SJCRH30 (cell line): Measurements from ENCODE around the genes TREML2 and TREM1.

- RAMPAGE, long total RNA, result no peak
These were observed 31.1 kb downstream of the DAAM2 start for GRCh38 chr6:39823108-39823919.

DNA sequence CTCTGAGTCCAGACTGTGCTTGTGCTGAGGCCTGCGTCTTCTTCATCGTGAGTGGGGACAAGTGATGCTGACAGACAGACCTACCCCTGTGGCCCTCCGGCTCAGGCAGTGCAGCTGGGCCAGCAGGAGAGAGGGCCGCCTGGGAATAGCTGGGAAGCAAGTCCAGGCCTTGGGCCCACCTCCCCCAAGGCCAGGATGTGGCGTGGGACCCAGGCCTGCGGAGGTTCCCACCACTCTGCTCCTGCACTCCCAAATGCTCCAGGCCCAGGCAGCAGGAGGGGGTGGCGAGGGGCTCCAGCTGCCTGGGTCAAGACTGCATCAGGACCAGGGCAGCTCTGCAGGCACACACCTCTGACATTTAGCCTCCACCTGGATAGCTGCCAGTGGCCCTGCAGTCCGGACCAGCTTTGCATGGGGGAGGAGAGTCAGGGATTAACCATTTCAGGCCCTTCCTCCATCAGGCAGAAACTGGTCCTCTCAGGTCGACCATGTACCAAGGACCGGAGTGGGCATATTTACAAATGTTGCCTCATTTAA lies 38.3 kb downstream of the DAAM2 start:
- RAMPAGE, long total RNA, result no peak

- RAMPAGE, long total RNA, result no peak
These were observed 64.0 kb downstream of the MOCS1 start for GRCh38 chr6:39870303-39870570.

DNA sequence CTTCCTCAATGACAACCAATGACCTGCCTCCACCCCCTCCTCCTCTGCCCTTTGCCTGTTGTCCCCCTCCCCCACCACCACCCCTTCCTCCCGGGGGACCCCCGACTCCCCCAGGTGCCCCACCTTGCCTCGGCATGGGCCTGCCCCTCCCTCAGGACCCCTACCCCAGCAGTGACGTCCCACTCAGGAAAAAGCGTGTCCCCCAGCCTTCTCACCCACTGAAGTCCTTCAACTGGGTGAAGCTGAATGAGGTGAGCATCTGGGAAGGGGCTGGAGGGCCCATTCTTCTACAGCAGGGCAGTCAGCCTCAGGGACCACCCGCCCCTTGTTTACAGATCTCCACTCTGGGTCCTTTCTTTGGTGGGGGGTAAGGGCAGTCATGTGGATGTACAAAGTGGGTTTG lies 55.0 kb downstream of the MOCS1 start:
- RAMPAGE, long total RNA, result no peak

- RAMPAGE, long total RNA, result no peak
These were observed 51.9 kb downstream of the MOCS1 start for GRCh38 chr6:39882117-39883057.

DNA sequence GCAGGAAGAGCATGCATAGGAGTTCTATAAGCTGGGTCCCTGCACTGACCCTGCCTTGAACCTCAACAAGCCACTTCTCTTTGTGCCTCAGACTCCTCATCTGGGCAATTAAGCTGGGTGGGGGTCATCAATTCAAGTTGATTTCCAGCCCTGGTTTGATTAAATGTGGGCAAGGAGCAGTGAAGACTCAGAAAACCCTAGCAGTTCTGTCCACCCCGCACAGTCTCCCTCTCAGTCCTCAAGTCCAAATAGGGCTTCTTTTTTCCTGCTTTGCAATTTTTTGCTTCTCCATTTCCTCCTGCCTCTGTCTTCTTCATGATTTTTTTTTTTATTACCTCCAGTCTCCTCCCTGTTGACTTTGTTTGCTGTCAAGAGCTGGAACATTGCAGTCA lies 142.6 kb downstream of the LRFN2 start:
- RAMPAGE, long total RNA, result no peak

GRCh38 chr6:40456024-40456506 lies 131.1 kb downstream of the LRFN2 start:
- RAMPAGE, long total RNA, result no peak

DNA sequence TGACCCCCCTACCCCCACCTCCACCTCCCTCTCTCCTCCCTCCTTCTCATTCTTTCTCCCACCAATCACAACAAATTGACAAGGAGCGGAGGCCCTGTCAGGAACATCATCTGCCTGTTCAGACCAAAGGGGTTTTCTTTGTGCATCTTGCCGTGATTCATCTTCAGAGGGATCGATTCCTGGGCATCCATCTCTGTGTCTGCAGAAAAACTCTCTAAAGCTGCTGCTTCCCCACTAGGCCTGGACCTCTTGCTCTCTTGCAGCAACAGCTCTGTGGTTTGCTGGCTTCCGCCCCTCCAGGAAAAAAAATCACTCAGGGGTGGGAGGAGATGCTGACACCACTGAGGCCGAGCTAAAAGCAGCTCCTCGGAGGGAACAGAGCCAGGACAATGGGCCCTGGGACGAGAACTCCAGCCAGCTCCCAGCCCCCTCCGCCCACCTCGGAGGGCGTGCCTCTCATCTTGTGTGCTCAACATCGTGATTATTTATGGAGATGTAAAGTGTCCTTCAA lies 53.3 kb upstream of the LRFN2 start:
- RAMPAGE, long total RNA, result no peak

GRCh38 chr6:41046049-41046530 lies 3.8 kb downstream of the TSPO2 start:
- RAMPAGE, long total RNA, result no peak

DNA sequence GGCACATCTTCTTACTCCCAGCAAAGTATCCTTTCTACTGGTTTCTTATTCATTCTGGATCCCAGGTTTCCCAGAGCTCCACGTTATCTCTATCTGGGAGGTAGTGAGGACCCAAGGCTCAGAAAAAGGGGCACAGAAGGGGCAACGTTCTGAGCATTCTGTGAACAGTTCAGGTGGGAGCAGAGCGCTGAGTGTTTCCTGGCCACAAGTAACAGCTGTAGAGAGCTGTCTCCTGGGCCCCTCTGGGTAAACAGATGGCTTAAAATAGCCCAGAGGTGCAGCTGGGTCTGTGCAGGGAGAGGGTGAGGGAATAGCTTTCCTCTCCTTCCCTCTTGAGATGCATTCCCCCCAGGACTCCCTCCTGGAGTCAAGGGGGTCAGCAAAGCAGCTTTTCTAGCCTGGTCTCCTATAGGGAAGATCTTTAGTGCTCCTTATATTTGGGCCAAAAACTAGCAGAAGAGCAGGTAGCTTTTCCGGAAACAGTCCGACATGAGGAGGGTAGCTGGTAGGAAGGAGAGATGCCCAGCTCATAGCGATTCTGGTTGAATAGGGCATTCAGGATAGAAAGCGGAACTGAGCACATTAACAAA lies 2.3 kb downstream of the APOBEC2 start:
- RAMPAGE, long total RNA, result no peak

DNA sequence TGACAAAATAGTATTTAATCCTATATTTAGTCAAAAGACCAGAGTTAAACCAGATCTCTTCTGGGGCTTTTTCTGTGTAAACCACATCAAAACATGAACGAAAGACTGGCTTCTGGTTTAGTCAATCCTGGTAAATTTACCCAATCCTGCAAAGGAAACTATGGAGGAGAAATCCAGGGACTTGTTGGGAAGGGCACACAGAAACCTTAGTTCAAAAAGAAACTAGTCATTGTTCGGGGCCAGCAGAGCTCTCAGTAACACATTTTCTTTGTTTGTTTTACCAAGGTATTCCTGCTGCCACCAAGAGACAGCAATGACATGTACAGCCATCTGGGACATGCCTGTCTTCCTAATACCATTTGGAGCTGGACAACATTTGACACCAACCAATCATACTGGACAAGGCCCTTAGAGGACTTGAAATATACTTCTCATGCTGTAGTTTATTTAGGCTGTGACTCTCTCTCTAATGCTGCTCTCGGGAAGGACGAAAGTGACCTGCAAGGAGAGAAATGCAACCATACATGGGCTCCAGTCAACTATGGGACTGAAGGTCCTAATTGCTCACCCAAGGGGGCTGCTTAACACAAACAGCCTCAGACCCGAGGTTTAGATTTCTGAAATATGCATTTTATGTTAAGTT lies 8.2 kb downstream of the OARD1 start:
- RAMPAGE, long total RNA, result no peak

- RAMPAGE, long total RNA, result no peak
These were observed 382 bp downstream of the OARD1 start for GRCh38 chr6:41071767-41072180.

- RAMPAGE, long total RNA, result no peak
These were observed 7.9 kb downstream of the NFYA start for GRCh38 chr6:41080443-41081238.

GRCh38 chr6:41200219-41201420 lies at the start of gene TREML2:
TREML2 (minus strand) TSS chr6:41201149.
- RAMPAGE, long total RNA, result no peak

DNA sequence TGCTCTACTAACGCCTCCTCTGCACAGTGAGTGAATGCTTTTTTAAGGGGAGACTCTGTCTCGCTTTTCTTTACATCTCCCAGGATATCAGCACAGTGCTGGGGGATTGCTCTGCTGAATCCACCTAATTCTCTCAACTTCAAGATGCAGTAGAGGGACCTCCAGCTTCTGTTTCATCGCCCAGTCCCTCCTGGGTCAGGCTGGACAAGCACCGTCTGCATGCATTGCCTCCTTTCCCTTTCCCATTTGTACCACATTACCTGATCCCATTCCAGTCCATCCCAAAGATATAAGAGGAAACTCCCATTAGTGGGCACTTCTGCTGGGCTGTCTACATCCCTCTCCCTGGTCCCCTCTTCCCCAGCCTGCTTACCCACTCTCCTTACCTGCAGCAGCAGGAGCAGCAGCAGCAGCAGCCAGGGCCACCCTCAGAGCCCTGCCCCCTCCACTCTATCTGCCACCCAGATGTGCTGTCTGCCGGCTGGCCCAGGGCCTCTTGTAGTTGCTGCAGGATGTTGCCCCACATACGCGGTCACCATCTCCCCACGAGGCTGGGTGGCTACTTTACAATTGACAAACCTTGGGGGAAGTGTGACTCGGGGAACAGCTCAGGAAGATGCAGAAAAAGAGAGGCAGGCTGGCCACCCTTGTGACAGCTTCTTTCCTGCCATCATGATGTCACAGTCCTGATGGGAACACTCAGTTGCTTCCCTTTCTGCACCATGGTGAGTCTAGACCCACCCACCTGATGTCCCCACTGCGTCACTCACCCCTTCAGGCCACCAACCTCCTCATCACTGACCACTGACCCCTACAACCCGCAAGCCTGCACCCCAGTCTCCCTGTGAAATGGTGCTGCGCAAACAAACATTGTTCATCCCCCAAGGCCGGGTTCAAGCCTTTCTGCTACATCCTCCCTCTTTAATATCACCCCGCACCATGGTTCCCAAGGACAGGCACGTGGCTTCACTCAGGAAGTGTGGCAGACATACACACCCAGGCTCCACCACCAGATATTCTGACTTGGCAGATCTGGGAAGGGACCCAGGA lies 14.6 kb downstream of the TREM1 start:
- RAMPAGE, long total RNA, result no peak

- RAMPAGE, long total RNA, result no peak
These were observed 3.6 kb downstream of the TREM1 start for GRCh38 chr6:41282821-41283414.

GRCh38 chr6:41286255-41287332 lies at the start of gene TREM1:
TREM1 (minus strand) TSS chr6:41286682.
- RAMPAGE, long total RNA, result no peak

- RAMPAGE, long total RNA, result no peak
These were observed 96.4 kb upstream of the FOXP4 start for GRCh38 chr6:41449747-41450214.

DNA sequence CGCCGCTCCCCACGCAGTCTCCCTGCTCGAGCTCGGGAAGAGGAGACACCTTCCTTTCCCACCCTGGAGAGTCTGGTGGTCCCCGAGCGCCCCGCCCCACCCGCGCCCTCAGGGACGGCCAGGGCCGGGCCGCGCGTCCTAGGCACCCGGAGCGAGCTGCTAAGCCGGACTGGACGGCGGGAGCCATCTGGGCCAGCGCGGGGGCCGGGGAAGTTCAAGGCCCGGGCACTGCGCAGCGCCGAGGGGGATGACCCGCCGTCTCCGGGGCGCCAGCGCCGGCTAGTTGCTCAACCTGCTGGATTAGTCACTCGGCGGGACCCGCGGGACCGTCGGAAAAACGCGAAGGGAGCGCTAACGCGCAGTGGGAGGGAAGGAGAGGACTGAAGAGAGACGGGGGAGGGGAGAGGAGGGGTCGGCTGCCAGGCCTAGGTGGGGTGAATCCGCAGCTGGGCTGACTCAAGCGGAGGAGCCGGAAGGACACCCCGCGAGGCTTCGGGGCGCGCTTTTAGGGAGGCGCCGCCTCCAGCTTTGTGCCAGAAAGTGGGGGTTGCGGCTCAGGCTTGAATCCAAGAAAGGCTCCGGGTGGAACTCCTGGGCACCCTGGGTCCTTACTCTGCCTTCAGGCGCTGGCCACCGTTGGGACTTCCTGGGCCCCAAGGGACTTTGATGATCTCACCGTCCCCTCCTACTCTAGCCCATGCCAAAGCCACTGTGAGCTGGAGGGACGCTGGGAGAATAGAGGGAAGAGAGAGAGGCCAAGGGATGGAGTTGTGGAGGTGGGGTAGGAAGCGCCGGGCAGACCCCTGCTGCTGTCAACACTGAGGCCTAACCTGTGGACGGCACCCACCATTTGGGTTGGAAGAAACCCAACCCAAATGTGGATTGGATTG lies 75.6 kb upstream of the FOXP4 start:
- RAMPAGE, long total RNA, result no peak

GRCh38 chr6:41502797-41503310 lies 43.3 kb upstream of the FOXP4 start:
- RAMPAGE, long total RNA, result no peak